Thoracic aorta endothelial cell (primary cell): ENCODE results near the genes P2RY8 and MXRA5.

DNA sequence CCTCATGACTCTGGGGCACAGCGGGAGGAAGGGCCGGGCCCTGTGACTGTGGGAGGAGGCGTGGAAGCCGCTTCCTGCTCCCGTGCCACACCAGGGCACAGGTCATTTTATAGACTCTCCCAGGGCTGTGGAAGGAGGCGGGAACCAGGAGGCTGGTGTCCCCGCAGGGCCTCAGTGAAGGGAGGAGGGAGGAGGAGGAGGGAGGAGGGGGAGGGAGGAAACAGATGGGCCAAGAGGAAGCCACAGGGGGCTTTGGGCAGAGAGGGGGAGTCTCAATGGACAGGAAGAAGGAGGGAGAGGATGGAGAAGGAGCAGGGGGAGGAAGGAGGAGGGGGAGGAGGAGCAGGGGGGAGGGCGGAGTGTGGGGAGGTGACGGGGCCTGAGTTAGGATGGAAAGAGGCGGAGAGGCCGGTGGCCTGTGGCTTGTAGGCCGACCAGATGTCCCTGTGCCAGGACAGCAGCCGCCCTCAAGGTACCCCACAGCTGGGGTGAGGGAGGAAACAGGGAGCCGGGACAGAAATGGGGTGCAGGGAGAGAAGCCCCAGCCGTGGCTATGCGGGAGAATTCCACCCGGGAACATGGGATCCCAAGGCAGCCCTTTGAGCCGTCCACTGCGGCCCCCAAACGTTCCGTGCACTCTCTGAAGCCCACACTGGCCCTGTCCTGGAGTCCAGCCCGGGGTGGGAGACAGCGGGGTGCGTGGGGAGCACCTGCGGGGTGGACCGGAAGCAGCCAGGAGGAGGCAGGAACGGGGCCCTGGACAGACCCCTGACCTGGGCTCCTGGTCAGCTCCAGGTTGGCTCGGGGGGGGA is 6.1 kb upstream of the PLCXD1 start:
- CAGE, long polyA plus RNA = no peak

GRCh38 chrX:349284-349870 is 30.8 kb upstream of the GTPBP6 start:
- CAGE, long polyA plus RNA = no peak

DNA sequence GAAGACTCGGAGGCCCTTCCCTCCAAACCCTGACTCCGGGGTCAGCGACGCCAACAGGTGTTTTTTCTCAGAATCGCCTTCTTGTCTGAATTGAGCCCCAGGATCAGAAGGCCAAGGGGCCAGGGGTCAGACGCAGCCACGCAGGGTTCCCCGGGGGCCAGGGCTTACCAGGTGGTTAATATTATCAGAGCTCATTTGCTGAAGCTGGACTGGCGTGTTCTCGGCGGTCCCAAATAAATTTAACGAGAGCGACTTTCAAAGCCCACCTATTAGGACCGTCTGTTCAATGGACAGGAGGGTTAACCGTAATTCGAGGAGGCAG is 239.4 kb downstream of the CRLF2 start:
- CAGE, long polyA plus RNA = no peak

DNA sequence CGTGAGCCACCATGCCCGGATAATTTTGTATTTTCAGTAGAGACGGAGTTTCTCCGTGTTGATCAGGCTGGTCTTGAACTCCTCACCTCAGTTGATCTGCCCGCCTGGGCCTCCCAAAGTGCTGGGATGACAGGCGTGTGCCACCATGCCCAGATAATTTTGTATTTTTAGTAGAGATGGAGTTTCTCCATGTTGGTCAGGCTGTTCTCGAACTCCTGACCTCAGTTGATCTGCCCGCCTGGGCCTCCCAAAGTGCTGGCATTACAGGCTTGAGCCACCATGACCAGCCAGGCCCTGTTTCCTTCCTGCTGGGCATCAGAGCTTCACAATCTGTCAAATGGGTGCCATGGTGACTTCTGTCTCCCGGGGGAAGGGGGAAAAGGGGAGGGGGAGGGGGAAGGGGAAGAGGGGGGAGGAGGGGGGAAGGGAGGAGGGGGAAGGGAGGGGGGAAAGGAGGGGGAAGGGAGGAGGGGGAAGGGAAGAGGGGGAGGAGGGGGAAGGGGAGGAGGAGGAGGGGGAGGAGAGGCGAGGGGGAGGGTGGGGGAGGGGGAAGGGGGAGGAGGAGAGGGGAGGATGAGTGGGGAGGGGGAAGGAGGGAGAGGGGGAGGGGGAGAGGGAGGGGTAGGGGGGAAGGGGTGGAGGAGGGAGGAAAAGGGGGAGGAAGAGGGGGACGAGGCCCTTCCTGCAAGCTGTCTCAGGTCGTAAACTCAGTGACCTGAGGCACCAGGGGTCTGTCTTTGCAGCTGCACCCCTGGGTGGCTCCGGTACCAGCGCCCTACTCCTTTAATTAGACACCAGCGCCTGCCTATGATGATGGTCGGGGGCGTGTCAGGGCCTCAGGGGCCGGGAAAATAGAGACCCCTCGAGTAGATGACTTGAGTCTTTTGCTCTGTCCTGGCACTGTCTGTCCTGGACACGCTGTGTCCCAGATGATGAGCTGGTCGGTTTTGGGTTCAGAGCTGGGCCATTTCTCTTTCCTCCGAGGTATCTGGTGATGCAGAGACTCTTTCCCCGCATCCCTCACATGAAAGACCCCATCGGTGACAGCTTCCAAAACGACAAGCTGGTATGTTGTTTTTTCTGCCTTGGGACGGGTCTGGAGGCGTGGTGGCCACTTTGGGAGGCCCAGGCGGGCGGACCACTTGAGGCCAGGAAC is 11.5 kb downstream of the SLC25A6 start:
- CAGE, long polyA plus RNA = no peak

DNA sequence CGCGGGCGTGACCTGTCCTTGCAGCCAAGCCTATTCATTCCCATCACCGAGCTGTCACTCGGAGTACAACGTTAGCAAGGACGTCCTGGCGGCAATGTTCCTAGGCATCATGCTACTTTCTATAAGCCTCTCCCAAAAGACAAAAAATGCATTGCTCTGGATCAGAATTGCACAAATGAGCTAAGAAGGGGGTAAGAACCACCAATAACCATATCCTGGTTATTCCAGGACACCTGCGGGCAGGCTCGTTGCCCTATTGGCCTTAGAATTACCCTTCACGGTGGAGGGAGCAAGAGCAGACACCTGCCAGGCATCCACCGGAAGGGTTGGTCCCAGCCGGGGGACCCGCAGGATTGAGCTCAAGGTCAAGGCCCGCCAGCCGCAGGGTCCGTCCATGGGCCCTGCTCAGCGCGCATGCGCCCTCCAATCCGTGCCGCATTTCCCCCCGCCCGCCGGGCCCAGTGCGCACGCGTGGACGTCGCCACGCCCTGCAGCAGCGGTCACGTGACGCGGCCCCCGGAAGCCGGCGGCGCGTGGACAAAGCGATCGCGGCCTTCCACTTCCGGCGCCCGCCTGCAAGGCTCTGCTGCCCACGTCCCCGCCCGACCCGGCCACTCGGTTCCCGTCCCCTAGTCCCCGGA is 557 bp downstream of the SLC25A6 start:
- CAGE, long polyA plus RNA = no peak

GRCh38 chrX:1416533-1417475 is 24.9 kb upstream of the SLC25A6 start:
- CAGE, long polyA plus RNA = no peak

DNA sequence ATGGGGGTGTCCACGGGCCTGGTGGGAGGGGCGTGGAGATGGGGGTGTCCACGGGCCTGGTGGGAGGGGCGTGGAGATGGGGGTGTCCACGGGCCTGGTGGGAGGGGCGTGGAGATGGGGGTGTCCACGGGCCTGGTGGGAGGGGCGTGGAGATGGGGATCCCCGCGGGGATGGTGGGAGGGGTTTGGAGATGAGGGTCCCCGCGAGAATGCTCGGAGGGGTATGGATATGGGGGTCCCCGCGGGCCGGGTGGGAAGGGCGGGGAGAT is 1.1 kb upstream of the ASMTL start:
- CAGE, long polyA plus RNA = no peak

DNA sequence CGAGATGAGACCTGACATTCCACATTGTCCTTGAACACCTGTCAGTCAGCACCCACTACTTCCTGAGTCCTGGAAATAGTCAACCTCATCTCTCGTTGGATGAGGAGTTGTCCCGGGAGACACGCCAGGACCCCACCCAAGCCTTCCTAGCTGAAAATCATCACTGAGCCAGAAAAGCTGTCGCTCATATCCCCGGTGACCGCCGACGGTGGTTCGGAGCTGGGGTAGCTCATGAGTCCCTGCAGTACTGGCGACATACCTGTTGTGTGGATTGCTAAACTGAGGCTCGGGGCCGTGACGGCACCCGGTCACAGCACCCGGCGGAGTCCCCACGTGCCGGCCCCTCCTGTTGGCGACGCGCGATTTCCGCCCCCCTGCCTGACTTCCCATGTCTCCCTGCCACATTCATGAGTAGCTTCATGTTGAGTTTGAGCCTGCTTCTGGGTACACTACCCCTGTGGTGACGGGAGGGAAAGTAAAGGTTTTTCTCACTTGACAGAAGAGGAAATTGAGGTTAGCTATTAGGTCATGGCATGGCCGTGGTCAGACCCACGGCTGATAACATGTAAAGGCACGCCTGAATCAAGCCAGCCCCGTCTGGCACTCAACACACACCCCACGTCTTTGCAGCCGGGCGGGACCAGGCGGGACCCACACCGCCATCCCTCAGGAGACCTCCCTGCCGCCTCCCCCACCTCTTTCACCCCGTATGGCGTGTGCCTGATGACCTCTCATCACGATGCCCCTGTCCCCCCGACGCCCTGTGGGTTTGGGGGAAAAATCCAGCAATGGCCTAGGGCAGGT is 29.5 kb downstream of the P2RY8 start:
- CAGE, long polyA plus RNA = no peak

- CAGE, long polyA plus RNA = no peak
Measured at GRCh38 chrX:1536596-1537421, at the start of gene P2RY8. P2RY8 (minus strand) TSS chrX:1537185.

DNA sequence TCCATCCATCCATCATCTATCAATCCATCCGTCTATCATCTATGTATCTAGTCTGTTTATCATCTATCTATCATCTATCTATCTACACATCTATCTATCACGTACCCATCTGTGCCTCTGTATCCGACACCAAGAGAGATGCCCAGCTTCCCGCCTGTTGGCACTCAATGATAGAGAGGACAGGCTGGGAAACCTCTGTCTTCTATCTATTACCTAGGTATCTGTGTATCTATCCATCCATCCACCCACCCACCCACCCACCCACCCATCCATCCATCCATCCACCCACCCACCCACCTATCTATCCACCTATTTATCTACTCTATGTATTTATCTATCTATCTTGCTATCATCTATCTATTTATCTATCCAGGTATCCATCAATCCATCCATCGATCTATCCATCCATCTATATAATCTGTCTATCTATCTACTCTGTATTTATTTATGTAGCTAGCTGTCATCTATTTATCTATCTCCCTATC is 307.3 kb downstream of the DHRSX start:
- CAGE, long polyA plus RNA = no peak

DNA sequence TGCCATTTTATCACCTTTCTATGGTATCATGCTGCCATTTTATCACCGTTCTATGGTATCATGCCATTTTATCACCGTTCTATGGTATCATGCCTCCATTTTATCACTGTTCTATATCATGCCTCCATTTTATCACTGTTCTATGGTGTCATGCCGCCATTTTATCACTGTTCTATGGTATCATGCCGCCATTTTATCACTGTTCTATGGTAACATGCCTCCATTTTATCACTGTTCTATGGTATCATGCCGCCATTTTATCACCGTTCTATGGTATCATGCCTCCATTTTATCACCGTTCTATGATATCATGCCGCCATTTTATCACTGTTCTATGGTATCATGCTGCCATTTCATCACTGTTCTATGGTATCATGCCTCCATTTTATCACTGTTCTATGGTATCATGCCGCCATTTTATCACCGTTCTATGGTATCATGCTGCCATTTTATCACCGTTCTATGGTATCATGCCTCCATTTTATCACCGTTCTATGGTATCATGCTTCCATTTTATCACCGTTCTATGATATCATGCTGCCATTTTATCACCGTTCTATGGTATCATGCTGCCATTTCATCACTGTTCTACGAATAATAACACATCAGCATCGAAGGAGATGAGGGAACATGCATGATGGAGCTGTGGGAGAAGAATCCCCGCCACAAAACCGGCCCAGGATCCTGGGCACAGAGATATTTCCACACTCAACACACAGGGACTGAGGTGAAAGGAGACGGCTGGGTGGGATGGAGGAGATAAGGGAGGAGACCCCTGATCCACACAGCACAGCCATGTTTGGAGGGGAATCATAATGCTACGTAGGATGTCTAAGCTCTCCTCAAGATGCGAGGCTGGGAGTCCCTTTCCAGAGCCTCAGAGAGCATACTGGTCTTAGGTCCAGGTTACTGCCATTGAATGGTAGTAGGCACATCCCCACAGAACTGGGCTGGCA is 137.3 kb downstream of the DHRSX start:
- CAGE, long polyA plus RNA = no peak

DNA sequence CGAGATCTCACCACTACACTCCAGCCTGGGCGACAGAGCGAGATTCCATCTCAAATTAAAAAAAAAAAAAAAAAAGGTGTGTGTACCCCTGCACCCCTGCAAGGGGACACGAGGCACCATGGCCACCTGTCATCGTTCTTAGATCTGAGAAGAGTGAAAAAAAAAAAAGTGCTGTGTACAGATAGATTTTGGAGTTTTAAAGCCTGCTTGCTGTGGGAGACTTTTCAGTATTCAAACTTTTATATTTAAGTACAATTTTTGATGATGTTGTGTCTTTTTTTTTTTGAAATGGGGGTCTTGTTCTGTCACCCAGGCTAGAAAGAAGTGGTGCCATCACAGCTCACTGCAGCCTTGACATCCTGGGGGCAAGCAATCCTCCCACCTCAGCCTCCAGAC is 93.0 kb upstream of the DHRSX start:
- CAGE, long polyA plus RNA = no peak

DNA sequence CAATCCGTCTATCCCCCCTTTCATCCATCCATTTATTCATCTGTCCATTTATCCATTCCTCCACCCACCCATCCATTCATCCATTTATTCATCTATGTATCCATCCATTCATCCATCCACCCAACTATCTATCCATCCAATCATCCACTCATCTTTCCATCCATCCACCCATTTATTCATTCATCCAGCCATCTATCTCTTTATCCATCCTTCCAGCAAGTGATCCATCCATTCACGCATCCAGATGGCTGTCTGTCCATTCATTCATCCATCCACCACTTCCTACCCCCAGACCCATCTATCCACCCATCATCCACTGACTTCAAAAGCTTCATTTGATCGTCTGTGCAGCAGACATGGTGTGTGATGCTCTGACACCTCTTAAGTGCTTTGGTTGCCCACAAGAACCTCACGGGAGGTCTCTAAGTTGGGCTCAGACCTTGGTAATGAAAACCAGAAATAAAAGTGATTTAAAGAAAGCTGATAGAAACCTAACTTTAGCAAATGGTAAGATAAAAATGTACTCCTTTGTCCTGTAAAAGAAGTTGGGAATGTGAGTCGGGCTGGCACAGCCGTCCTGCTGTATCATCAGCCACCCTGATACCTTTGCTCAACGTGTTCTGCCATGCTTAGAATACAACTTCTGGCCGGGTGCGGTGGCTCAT is 83.8 kb upstream of the CD99 start:
- CAGE, long polyA plus RNA = no peak

DNA sequence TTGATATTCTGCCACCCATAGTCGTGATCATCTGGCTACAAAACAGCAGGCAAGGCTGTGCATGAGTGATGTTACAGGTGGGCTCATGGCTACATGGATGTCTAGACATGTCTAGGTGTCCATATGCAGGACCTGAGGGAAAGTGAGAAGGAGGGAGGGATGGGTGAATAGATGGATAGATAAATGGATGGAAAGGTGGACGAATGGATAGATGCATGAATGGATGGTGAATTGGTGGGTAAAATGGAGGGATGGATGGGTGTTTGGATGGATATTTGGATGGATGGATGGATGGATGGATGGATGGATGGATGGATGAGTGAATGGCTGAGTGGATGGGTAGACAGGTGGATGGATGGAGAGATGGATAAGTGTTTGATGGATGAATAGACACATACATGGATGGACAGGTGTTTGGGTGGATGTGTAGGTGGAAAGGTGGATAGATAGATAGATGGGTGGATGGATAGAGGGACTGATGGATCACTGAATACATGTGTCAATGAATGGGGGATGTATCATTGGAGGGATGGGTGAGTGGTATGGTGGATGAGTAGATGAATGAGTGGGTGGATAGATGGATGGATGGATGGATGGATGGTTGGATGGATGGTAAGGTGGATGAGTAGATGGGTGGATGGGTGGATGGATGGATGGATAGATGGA is 41.3 kb upstream of the CD99 start:
- CAGE, long polyA plus RNA = no peak

DNA sequence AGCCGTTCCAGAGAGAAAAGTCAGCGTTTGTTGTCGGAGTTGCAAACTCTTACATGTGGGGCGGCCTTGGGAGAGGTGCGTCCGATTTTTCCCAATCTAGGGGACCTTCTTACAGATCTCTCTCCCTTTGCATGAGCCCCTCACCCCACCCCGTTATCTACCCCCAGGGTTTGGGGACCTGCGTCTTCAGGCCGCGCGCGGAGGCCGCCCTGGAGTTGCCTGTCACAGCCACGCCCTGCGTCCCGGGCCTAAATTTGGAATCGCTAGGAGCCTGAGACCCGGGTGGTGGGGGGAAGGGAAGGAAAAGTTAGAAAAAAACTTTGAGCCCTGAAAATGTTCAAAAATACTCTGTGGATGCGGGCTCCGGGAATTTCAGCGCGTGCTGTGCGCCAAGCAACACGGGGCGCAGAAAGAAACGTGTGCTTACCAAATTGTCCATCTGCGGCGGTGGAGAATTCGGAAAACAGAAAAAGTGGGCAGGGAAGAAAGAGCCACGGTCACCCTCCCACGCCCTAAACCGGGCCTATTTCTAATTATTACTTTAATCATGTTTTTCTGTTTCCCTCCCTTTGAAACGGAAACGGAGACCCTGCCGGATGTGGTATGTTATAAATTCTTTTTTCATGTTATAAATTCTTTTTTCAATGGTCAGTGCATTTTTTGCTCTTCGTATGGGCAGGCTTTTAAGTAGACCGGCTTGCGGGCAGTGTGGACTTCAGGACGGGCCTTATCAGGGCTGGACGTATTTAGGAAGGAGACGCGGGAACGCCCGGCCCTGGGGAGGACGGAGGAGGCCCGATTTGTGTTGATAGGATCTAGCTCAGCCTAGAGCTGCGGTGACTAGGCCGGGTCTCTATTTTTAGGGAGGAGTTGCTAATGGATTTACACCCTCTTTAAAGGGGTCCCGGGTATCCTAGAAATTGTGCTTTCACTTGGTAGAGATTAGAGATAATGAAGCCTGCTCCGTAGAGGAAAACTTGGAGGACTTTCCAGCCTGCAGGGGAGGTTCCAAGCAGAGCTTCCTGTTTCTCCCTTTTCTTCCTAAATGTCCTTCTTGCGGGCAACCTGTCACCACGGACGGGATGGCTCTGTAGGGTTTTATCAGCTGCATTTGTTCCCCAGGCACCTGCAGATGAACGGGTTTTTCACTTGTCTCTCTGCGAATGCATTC is 911 bp downstream of the CD99 start:
- CAGE, long polyA plus RNA = no peak

GRCh38 chrX:2697344-2698347 is 6.6 kb downstream of the CD99 start:
- CAGE, long polyA plus RNA = no peak

- CAGE, long polyA plus RNA = no peak
Measured at GRCh38 chrX:2901769-2902080, 27.4 kb downstream of the ARSD start.

GRCh38 chrX:3320879-3321750 is 25.3 kb downstream of the MXRA5 start:
- CAGE, long polyA plus RNA = no peak

- CAGE, long polyA plus RNA = no peak
Measured at GRCh38 chrX:3346331-3347366, at the start of gene MXRA5. MXRA5 (minus strand) TSS chrX:3346652.

GRCh38 chrX:3788297-3788928 is 75.0 kb upstream of the PRKX start:
- CAGE, long polyA plus RNA = no peak